ENCODE data around the genes ZNF385C, HSD17B1 and TUBG1.

DNA sequence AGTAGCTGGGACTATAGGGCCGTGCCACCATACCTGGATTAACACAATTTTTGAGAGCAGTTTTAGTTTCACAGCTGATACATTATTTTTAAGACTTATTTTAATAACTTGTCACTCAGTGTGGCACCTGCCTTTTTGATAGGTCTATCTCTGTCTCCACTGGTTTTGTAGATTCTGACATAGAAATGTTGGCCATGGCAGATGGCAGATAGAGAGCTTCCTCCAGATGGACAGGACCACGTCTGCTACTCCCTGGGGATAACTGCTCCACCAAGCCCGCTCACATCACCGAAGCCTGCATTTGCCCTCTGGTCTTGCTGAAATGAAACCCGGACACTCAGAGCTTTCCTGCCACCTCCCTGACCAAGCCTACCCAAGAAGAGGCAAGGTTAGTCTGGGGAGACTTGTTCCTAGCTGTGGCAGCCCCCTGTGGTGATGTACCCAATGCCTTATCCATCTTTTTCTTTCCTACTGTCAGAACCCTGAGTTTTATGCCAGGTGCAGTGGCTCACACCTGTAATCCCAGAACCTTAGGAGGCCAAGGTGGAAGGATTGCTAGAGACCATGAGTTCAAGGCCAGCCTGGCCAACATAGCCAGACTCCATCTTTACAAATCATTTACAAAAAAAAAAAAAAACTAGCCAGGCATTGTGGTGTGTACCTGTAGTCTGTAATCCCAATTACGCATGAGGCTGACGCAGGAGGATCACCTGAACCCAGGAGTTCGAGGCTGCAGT, 16.5 kb upstream of the HAP1 start:
- PRO-cap: no peak
- RAMPAGE, long total RNA, 4 experiments: no peak in any of the 4 experiments

GRCh38 chr17:41753332-41754238, 19.1 kb upstream of the HAP1 start:
- PRO-cap: no peak
- RAMPAGE, long total RNA, 4 experiments: no peak in any of the 4 experiments

- PRO-cap: no peak
- RAMPAGE, long total RNA, 4 experiments: no peak in any of the 4 experiments
Observed at GRCh38 chr17:41878641-41879075, 13.4 kb upstream of the KLHL11 start.

- PRO-cap: bidirectional peak, plus-strand start at chr17:41919211, minus-strand start at chr17:41918951
- RAMPAGE, long total RNA, 4 experiments: no peak in any of the 4 experiments
Observed at GRCh38 chr17:41919088-41919497, 342 bp upstream of the ACLY start.

GRCh38 chr17:41982167-41982797, 15.7 kb downstream of the CNP start:
- PRO-cap: no peak
- RAMPAGE, long total RNA, 4 experiments: start-site peak on the minus strand in 1 of 4 experiments, at chr17:41982275-41982378 at its widest, 19 to 26 reads per replicate

DNA sequence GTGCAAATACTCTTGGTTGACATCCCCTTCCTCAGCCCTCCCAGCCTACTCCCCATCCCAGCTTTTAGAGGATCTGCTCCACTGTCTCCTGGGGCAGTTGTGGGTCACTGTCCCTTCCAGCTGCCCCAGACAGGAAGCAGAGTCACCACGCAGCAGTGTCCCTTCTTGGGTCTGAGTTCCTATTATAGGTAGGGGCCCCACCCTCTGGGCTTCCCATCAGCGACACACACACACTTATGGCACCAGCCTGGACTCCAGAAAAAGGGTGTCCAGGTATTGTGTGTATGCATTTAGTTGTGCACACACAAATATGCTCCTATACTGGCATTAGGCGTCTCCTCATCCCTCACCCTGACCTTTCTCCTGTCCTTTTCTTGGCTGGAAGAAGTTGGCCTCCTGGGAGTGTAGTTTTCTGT, 4.2 kb downstream of the NKIRAS2 start:
- PRO-cap: no peak
- RAMPAGE, long total RNA, 4 experiments: no peak in any of the 4 experiments

DNA sequence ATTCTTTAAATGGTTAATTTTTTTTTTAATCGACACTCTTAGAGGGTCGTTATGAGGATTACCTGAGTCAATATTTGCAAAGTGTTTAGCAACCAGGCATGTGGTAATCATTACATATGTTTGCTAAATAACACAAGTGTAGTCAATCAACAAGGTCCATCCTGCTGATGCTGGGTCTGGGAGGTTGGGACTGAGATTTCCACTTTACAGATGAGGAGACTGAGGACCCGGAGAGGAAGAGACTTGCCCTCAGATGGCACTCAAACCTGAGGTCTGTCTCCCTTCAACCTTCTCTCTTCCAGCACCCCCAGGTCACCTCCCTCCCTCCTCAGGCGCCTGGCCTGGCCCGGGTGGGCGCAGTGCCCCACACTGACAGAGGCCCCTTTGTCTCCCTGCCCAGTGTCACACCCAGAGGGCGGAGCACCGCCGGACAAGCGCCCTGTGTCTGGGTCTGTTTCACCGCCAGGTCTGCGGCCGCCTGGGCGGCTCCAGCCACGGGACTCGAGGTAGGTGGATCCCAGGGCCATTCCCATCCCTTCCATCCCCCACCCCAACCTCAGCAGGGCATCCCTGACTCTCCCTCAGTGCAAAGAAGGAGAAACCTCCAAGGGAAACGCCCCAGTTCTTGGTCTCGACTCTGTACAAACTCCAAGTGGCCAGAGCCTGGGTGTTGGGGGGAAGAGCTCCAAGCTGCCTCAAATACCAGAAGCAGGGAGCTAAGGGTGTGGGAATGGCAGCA, 10.1 kb downstream of the ZNF385C start:
- PRO-cap: no peak
- RAMPAGE, long total RNA, 4 experiments: no peak in any of the 4 experiments

DNA sequence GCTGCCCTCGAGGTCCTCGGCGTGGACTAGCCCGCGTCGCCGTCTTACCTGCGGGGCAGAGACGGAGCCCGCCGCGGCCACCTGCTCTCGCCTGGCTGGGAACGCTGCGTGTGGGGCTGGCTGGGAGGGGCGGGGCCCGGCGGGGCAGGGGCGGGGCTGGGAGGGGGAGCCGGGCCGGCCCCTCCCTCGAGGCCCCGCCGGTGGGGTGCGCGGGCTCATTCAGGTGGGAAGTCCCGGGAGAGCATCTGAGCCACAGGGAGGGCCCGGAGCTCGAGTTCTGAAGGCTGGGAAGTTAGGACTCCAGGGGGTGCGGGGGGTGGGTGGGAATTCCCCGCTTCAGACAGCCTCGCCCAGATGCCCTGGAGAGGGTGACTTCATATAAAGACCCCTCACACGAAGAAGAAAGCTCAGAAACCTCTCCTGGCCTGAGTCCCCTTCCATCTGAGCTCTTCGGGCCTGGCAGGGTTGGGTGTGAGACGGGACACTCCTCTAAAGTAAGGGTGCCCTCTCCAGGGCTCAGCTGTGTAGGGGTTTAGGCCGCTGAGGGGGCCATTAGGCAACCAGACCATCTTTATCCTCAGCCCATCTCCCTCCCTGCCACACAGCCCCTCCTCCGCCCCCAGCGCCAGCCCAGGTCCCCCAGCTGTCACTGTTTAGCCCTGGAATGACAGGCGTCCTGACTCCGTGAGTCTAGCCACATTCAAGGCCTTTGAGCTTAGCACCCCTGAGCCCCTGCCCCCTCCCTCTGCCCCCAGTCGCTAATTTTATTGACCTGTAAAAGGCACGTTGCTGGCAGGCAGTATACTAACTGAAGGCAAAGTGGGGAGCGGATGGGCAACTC, at the start of gene ZNF385C:
TSS of gene ZNF385C (minus strand) at position 112 of the 841 bp plus-strand sequence.
- PRO-cap: no peak
- RAMPAGE, long total RNA, 4 experiments: no peak in any of the 4 experiments

GRCh38 chr17:42129020-42130009, 6.7 kb downstream of the HSPB9 start:
- PRO-cap: no peak
- RAMPAGE, long total RNA, 4 experiments: no peak in any of the 4 experiments

GRCh38 chr17:42132074-42132913, 9.7 kb downstream of the HSPB9 start:
- PRO-cap: no peak
- RAMPAGE, long total RNA, 4 experiments: no peak in any of the 4 experiments

DNA sequence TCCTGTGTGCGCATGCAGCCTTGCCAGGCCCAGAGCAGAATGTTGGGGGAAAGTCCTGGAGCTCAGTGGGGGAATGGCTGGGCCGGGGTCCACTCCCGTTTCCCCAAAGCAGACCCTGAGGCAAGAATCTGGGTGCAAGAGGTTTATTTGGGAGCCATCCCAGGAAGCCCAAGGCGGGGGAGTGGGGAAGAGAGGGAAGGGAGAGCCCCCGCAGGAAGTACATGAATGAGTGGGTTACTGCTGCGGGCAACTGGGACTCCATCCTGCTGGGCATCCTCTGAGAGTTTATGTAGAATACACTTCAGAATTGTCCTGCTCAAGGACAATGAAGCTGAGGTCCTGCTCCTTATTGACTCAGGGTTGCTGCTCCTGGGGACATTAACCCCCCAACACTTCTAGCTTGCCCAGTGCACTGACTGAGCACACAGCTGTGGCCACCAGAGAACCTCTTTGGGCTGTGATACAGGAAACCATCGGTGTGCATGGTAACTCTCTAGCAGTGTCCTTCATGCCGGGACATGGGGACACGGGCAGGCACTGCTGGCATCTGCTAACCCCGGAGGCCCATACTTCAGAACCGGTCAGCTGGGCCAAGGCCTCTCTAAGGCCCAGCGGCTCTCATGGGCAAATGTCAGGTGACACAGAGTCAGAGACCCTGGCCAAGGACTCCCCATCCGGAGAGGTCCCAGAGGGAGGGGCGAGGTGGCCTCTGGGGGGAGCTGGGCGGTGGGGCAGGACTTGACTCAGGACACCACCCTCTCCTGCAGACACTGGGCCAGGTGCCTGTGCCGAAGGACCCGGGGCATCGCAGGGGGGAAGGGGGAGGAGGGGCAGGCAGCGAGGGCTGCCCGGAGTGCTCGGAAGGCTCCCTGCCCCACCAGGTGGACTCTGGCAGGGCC, 4.0 kb upstream of the HCRT start:
- PRO-cap: no peak
- RAMPAGE, long total RNA, 4 experiments: no peak in any of the 4 experiments

DNA sequence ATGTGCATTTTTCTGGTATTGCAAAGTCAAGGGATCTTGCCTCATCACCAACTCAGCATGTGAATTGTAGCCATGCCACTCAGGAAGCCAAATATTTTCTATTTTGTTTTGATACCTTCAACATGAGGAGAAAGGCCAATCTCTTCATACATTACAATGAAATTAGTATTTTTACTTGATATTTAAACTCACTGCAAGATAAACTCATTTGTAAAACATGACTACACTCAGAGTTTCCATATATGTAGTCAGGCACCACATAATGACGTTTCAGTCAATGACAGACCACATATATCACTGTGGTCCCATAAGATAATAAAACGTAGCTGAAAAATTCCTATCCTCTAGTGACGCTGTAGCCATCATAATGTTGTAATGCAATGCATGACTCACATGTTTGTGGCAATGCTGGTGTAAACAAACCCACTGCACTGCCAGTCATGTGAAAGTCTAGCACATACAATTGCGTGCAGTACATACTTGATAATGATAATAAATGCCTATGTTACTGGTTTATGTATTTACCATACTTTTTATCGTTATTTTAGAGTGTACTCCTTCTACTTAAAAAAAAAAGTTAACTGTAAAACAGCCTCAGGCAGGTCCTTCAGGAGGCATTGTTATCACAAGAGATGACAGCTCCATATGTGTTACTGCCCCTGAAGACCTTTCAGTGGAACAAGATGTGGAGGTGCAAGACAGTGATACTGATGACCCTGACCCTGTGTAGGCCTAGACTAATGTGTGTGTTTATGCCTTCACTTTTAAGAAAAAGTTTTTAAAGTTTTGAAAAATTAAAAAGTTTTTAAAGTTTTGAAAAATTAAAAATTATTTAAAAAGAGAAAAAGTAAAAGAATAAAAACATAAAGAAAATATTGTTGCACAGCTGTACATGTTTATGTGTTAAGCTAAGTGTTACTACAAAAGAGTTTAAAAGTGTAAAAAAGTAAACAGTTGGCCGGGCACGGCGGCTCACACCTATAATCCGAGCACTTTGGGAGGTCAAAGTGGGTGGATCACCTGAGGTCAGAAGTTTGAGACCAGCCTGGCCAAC, 9.1 kb downstream of the STAT5B start:
- PRO-cap: no peak
- RAMPAGE, long total RNA, 4 experiments: start-site peak on the minus strand in 1 of 4 experiments, centred at position 88 of the sequence, 8 reads per replicate

DNA sequence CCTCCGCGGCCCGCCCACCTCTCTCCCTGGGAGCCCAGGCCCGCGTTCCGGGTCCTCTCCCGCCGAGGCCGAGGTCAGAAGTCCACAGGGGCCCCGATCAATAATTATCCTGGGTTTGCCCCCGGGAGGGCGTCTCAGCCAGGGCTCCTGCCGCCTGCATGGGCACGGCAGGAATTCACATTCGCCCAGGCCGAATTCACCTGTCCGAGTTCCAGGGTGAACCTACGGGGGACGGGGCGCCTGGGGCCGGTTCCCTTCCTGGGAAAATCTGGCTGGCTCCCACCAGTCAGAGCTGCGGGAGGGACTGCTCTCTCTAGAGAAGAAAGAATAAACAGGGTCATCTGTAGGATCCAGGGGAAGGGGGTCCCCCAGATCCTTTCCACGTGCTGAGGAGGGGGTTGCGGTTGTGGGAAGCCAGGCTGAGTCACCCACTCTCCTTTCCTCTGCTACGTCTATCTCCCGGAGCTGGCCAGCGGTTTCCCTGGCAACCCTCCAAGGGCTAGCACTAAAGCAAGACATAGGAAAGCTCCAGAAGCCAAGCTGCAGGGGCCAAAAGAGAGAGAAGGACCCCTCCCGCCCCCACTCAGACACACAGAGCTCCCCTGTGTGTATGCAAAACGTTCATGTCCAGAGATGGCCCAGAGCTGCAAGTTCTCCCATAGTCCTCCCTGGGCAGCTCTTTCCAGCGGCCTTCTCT, 727 bp upstream of the STAT5B start:
- PRO-cap: no peak
- RAMPAGE, long total RNA, 4 experiments: no peak in any of the 4 experiments

GRCh38 chr17:42299444-42300181, 11.3 kb downstream of the STAT5A start:
- PRO-cap: no peak
- RAMPAGE, long total RNA, 4 experiments: no peak in any of the 4 experiments

DNA sequence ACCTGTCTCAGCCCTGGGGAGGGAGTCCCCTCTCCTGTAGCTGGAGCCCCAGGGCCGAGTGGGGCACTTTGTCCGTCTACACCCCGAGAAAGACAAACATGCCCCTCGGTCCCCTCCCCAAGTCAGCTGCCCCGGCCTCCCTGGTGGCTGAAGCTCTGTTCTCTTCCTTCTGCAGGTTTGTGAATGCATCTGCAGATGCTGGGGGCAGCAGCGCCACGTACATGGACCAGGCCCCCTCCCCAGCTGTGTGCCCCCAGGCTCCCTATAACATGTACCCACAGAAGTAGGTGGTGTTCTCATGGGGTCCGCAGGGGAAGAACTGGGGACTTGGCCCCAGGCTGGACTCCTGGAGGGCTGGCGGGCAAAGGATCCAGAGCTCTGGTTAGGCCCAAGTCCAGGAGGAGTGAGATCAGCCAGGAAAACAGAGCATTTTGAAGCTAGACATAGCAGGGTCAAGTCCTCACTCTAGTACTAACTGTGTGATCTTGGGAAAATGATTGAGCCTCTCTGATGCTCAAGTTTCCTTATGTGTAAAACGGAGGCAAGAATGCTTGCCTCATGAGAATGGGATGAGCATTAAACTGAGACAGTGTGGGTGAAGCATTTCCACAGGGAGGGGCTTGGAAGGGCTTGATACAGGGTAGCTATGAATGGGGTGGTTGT, 21.0 kb downstream of the STAT5A start:
- PRO-cap: no peak
- RAMPAGE, long total RNA, 4 experiments: no peak in any of the 4 experiments

DNA sequence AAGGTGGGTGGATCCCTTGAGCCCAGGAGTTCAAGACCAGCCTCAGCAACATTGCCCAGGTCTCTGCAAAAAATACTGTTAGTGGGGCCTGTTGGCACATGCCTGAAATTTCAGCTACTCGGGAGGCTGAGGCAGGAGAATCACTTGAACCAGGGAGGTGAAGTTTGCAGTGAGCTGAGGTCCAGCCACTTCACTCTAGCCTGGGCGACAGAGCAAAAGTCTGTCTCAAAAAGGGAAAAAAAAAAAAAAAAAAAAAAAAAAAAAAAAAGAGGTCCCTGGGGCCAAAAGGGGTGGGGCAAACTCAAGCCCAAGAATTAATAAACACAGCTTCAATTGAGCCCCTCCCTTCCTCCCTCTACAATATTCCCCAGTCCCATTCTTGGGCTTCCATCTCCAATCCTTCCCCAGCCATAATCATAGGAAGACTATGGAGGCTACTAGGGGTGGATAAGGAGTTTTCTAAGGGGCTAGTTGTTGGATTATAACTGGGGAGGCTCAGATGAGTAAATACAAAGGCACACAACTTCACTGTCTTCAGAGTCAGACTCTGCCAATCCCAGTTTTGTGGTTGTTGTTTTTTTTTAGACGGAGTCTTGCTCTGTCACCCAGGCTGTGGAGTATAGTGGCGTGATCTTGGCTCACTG, 9.6 kb downstream of the CAVIN1 start:
- PRO-cap: no peak
- RAMPAGE, long total RNA, 4 experiments: no peak in any of the 4 experiments

GRCh38 chr17:42552826-42553159, at the start of gene HSD17B1:
Gene HSD17B1 (plus strand): TSS chr17:42552923.
- PRO-cap: no peak
- RAMPAGE, long total RNA, 4 experiments: no peak in any of the 4 experiments

DNA sequence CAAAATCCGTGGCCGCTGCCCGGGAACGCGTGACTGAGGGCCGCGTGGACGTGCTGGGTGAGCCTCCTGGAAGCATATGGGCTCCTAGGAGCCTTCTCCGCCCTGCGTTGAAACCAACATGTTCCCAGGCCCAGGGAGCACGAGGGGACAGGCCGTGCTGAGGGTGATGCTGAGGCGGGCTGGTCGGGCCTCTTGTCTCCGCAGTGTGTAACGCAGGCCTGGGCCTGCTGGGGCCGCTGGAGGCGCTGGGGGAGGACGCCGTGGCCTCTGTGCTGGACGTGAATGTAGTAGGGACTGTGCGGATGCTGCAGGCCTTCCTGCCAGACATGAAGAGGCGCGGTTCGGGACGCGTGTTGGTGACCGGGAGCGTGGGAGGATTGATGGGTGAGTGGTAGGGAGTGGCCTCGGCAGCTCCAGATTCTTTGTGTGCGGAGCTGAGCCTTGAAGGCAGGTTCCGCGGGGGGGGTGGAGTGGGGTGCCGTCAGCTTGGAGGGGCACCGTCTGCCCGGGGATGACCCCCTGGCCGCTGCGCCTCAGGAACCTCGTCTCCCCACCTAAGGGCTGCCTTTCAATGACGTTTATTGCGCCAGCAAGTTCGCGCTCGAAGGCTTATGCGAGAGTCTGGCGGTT, 627 bp downstream of the HSD17B1 start:
- PRO-cap: unidirectional peak, plus-strand start at position 425 of the sequence
- RAMPAGE, long total RNA, 4 experiments: start-site peak on the plus strand in 1 of 4 experiments, centred at position 418 of the sequence, 20 reads per replicate

- PRO-cap: no peak
- RAMPAGE, long total RNA, 4 experiments: no peak in any of the 4 experiments
Observed at GRCh38 chr17:42564612-42565751, 1.9 kb upstream of the MLX start.

DNA sequence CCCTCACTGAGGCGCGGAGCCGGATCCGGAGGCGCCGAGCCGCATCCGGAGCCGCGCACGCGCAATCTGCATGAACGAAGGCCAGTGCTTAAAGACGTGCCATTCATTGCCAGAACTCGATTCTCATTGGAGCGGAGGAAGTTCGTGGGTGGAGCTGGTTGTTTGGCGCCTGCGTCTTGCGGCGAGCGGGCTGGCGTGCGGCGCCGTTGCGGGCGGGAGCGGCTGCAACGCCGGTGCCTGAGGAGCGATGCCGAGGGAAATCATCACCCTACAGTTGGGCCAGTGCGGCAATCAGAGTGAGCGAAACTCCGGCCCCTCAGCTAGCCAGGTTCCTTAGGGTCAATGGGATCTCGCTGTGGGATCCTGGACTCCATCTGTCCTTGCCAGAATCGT, at the start of gene TUBG1:
TSS of gene TUBG1 (plus strand) at position 193 of the 393 bp plus-strand sequence.
- PRO-cap: bidirectional peak, plus-strand start at position 193 of the sequence, minus-strand start outside the sequence; unidirectional peak, plus-strand start at position 294 of the sequence
- RAMPAGE, long total RNA, 4 experiments: start-site peak on the plus strand in 4 of 4 experiments, centred at positions 211 to 216 of the sequence, 132 to 536 reads per replicate

All from suprapubic skin (tissue), 4 donors.